Keratinocyte (primary cell): ENCODE measurements around a stretch of chr18.

DNA sequence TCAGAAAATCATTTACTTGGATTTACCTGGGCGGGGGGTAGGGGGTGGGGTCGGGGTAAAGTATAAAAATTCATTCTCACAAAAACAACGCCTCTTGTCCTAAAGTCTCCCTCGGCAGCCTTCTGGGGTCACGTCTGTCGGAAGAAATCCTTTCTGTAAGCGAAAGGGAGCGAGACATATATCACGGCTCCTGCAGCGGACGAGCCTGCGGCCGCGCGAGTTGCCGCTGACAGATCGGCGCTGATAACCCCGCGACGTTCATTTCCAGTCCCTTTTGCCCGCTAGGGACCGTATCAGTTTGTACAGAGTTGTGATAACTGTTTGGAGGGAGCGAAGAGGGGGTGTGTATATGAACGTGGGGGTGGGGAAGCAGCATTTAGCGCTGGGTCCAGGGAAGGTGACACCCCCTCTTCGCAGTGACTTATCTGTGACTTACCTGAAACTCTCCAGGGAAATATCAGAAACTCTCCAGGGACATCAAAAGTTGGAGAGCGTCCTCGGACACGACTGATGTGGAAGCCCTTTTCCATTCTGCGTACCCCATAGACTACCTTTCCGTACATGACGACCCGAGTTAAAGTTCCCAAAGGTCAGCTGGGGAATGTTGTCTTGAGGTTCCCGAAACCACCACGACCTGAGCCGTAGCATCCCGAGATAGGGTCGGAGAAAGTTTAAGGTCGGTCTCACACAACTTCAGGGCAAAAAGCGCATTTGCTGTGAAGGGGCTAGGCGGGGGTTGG lies 988 bp upstream of the GATA6 start:
CAGE:
- cytosol, long polyA minus RNA: no peak
- cytosol, long polyA plus RNA: no peak
- long polyA plus RNA: no peak
- nucleus, long polyA minus RNA: no peak
- nucleus, long polyA plus RNA: no peak

GRCh38 chr18:22168971-22169181 lies 513 bp upstream of the GATA6 start:
CAGE:
- cytosol, long polyA minus RNA: no peak
- cytosol, long polyA plus RNA: no peak
- long polyA plus RNA: no peak
- nucleus, long polyA minus RNA: no peak
- nucleus, long polyA plus RNA: no peak

DNA sequence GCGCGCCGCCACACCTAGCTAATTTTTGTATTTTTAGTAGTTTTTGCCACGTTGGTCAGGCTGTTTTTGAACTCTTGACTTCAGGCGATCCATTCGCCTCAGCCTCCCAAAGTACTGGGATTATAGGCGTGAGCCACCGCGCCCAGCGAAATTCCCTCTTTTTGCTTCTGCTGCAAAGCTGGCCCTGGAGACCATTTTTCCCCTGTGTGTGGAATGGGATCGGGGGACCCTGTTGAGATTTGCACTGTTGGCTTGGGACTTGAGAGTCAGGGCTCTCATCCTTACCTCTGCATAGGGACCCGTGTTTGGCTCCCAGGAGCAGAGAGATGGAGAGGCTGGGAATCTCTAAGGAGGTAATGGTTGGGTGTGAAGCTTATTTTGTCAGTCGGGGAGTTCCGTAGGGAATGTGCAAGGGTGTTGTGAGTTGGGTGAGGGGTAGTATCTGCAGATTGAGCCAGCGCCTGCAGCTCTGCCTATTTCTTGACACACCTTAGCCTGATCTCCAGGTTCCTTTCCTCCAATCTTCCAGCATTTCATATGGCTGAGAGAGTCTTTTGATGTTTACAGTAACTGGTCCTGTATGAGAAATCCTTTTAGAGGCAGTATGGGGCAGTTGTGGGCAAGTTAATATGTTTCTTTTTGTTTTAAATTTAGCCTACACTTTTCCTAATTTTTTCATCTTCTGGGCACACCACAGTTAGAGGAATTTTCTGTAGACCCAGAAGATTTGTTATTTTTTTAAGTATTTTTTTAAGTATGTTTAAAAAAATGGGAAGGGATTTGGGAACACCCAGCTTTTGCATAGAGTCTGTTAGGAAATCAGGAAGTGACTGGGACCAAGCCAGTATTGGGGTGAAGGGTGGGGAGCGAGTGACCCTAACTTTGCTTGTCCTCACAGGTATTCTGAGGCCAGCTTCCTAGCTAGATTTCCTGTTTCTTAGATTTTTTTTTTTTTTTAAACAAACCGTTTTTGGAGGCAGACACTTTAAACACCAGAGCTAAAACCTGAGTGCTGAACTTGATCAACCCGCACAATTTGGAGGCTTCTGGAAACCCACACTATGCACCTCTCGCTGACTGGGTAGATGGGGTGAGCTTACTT lies 4.7 kb downstream of the GATA6 start:
CAGE:
- cytosol, long polyA minus RNA: no peak
- cytosol, long polyA plus RNA: no peak
- long polyA plus RNA: no peak
- nucleus, long polyA minus RNA: no peak
- nucleus, long polyA plus RNA: no peak

GRCh38 chr18:22191221-22191596 lies 21.8 kb downstream of the GATA6 start:
CAGE:
- cytosol, long polyA minus RNA: no peak
- cytosol, long polyA plus RNA: no peak
- long polyA plus RNA: no peak
- nucleus, long polyA minus RNA: no peak
- nucleus, long polyA plus RNA: no peak

CAGE:
- cytosol, long polyA minus RNA: no peak
- cytosol, long polyA plus RNA: no peak
- long polyA plus RNA: no peak
- nucleus, long polyA minus RNA: no peak
- nucleus, long polyA plus RNA: no peak
Observed at GRCh38 chr18:22191678-22192366, 22.4 kb downstream of the GATA6 start.

DNA sequence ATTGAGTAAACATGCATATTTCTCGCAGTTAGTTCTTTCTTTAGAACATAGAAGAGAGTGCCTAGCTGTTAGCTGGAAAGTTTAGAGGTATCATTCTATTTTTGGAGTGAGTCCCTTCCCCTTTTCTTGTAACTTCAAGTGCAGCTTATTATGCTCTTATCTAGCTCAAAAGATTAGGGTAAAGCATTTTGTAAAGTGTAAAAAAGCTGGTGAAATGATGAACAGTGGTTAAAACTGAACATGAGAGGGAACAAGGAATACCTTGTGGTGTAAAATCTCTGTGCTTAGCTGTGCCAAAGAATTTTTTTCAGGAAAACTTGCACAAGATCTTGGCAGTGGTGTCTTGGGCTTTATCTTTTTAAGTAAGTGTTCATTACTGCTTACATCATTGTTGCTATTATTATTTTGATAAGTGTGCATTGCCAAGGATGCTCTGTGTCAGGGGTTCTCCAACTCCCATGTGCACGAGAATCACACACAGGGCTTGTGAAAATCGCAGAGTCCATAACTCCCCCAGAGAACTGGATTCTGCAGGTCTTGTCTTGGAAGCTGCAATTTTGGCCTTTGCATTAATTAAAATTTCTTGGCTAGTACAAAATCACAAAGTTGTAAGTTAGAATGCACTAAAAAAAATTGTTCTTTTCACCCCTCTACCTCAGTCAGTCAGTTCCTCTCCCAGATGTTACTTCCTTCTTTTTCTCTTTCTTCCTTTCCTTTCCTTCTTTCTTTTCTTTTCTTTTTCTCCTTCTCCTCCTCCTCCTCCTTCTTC lies 37.6 kb downstream of the GATA6 start:
CAGE:
- cytosol, long polyA minus RNA: no peak
- cytosol, long polyA plus RNA: no peak
- long polyA plus RNA: no peak
- nucleus, long polyA minus RNA: no peak
- nucleus, long polyA plus RNA: no peak

CAGE:
- cytosol, long polyA minus RNA: no peak
- cytosol, long polyA plus RNA: no peak
- long polyA plus RNA: no peak
- nucleus, long polyA minus RNA: no peak
- nucleus, long polyA plus RNA: no peak
Observed at GRCh38 chr18:22211594-22211959, 42.2 kb downstream of the GATA6 start.

GRCh38 chr18:22250544-22251365 lies 81.4 kb downstream of the GATA6 start:
CAGE:
- cytosol, long polyA minus RNA: no peak
- cytosol, long polyA plus RNA: no peak
- long polyA plus RNA: no peak
- nucleus, long polyA minus RNA: no peak
- nucleus, long polyA plus RNA: no peak

GRCh38 chr18:22254068-22254434 lies 84.7 kb downstream of the GATA6 start:
CAGE:
- cytosol, long polyA minus RNA: no peak
- cytosol, long polyA plus RNA: no peak
- long polyA plus RNA: no peak
- nucleus, long polyA minus RNA: no peak
- nucleus, long polyA plus RNA: no peak

DNA sequence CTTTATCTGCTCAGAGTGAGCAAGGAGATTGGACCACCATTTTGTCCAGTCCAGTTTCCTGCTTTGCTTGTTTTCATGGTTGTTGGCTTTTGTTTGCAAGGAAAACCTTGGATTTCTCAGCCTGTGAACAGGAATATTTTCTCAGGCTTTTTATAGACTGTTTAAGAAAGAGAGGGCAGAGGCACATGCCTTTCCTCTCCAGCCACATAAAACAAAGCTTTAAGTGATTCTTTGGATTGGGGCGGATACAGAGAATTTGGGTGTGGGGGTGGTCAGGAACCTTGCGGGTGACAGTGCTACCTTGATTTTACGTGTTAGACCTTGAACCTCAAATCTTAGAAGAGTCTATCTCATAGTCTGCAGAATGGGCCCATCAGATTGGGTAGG lies 28.8 kb downstream of the CTAGE1 start:
CAGE:
- cytosol, long polyA minus RNA: no peak
- cytosol, long polyA plus RNA: no peak
- long polyA plus RNA: no peak
- nucleus, long polyA minus RNA: no peak
- nucleus, long polyA plus RNA: no peak

CAGE:
- cytosol, long polyA minus RNA: no peak
- cytosol, long polyA plus RNA: no peak
- long polyA plus RNA: no peak
- nucleus, long polyA minus RNA: no peak
- nucleus, long polyA plus RNA: no peak
Observed at GRCh38 chr18:22422828-22423604, 5.3 kb upstream of the CTAGE1 start.

CAGE:
- cytosol, long polyA minus RNA: no peak
- cytosol, long polyA plus RNA: no peak
- long polyA plus RNA: no peak
- nucleus, long polyA minus RNA: no peak
- nucleus, long polyA plus RNA: no peak
Observed at GRCh38 chr18:22490641-22490973, 72.9 kb upstream of the CTAGE1 start.

DNA sequence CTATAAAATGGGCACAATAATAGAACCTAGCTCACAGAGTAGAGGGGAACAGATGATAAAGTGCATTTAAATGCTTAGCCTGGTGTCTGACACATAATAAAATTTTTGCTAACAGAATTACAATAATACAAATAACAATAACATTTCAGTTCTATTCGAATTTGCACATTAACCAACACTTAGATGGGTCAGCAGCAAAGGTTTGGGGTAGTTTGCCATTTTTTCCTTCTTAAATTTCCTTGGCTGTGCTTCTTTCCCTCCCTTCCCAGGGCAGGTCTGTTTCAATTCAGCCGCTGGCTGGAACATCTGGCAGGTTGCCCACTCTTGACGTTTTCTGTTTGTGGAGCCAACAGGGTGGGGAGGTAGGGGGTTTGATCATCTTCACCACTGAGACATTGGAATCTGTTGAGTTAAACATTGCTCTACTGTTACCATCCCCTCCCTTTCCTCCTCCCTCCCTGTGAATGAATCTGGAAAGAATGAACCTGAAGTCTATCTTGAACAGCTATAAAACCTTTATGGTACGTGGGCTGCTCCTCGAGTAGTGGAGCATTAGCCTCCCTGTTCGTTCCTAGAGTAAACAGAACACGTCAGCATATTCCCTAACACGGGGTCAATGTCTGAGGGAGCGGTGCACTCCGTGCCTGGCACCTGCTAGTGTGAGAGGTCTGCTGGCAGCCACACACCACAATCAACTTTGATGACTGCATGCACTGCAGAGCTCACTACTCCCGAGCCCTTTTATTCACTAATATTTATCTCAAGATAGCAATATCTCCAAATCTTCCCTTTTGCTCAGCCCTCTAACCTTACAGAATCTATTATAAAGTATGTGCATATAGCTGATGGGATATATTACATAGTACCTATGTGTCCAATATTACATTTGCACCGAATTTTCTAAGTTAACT lies 249.9 kb upstream of the RBBP8 start:
CAGE:
- cytosol, long polyA minus RNA: no peak
- cytosol, long polyA plus RNA: no peak
- long polyA plus RNA: no peak
- nucleus, long polyA minus RNA: no peak
- nucleus, long polyA plus RNA: no peak

DNA sequence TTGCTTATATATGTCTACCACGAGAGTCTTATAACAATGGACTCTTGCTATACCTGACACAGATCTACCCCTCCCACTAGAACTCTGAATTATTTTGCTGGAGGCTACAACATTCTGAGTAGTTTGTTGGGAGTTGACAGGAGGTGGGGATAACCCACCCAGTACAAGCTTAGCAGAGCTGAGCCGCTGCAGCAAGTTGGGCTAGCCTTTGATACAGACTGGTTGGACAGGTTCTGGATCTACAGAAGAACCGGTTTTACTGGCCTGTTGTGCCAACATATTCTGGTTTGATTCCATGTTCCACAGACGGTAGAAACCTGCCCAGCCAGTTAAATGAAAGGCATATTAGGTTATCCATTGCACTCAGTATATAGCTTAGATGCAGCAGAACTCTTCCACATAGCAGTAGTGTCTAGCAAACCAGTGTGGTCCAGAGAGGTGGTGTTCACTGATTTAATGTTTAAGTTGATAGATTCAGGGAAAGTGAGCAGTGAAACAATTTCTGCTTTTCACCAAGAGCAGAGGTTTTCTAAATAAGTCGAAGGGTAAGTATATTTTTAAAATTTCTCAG lies 19.3 kb upstream of the RBBP8 start:
CAGE:
- cytosol, long polyA minus RNA: start-site peak on the plus strand centred at position 367 of the sequence, 78 bp wide, 388 reads
- cytosol, long polyA plus RNA: start-site peak on the plus strand centred at position 355 of the sequence, 100 bp wide, 631 and 317 reads in 2 replicates
- long polyA plus RNA: start-site peak on the plus strand centred at position 355 of the sequence, 103 bp wide, 393 and 1,011 reads in 2 replicates
- nucleus, long polyA minus RNA: start-site peak on the plus strand centred at position 366 of the sequence, 79 bp wide, 922 reads
- nucleus, long polyA plus RNA: start-site peak on the plus strand centred at position 373 of the sequence, 138 bp wide, 1,304 and 1,677 reads in 2 replicates

DNA sequence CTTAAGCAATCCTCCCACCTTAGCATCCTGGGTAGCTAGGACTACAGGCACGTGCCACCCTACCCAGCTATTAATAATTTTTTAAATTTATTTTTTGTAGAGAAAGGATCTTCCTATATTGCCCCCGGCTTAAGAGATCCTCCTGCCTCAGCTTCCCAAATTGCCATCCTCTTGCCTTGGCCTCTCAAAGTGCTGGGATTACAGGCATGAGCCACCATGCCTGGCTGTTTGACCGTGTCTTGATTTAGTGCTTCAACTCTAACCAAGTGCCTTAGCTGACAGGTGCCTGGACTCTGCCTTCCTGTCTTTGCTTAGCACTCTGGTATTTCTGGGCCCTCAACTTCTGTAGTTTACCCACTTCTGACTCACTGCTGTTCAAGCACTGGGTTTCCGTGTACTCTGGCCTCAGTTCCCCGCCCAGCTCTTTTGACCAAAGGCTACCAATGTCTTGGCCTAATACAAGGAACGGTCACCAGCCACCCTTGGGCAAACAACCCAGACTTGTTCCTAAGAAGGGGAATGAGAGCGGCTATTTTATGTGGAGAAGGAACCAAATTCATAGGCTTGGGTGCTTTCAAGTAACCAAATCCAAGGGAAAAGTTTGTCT lies 35.7 kb upstream of the CABLES1 start:
CAGE:
- cytosol, long polyA minus RNA: no peak
- cytosol, long polyA plus RNA: no peak
- long polyA plus RNA: no peak
- nucleus, long polyA minus RNA: no peak
- nucleus, long polyA plus RNA: no peak

CAGE:
- cytosol, long polyA minus RNA: no peak
- cytosol, long polyA plus RNA: no peak
- long polyA plus RNA: no peak
- nucleus, long polyA minus RNA: no peak
- nucleus, long polyA plus RNA: no peak
Observed at GRCh38 chr18:23234479-23234992, 99.3 kb downstream of the CABLES1 start.

CAGE:
- cytosol, long polyA minus RNA: no peak
- cytosol, long polyA plus RNA: no peak
- long polyA plus RNA: no peak
- nucleus, long polyA minus RNA: no peak
- nucleus, long polyA plus RNA: no peak
Observed at GRCh38 chr18:23259460-23260194, 124.3 kb downstream of the CABLES1 start.

CAGE:
- cytosol, long polyA minus RNA: no peak
- cytosol, long polyA plus RNA: no peak
- long polyA plus RNA: no peak
- nucleus, long polyA minus RNA: no peak
- nucleus, long polyA plus RNA: no peak
Observed at GRCh38 chr18:23358657-23359222, 79.0 kb downstream of the TMEM241 start.

DNA sequence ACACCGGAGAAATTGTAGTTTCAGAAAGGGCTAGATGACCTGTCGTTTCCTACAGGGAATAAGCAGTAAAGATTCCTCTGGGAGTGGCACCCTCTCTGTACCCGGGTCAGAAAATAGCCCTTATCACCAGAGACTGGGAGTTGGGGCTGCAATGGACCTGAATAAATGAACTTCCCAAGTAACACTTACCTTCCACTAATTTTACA lies 820 bp upstream of the RMC1 start:
CAGE:
- cytosol, long polyA minus RNA: no peak
- cytosol, long polyA plus RNA: no peak
- long polyA plus RNA: no peak
- nucleus, long polyA minus RNA: no peak
- nucleus, long polyA plus RNA: no peak

GRCh38 chr18:23532894-23533735 lies 29.8 kb downstream of the RMC1 start:
CAGE:
- cytosol, long polyA minus RNA: no peak
- cytosol, long polyA plus RNA: no peak
- long polyA plus RNA: no peak
- nucleus, long polyA minus RNA: no peak
- nucleus, long polyA plus RNA: no peak